Body of pancreas (tissue), 2 donors: ENCODE results near the genes CABP1, MLEC, ACADS and SPPL3.

- PRO-cap = no peak
- RAMPAGE, long total RNA, 2 experiments = no peak in any of the 2 experiments
Measured at GRCh38 chr12:120230340-120231117, 29.6 kb upstream of the RPLP0 start.

DNA sequence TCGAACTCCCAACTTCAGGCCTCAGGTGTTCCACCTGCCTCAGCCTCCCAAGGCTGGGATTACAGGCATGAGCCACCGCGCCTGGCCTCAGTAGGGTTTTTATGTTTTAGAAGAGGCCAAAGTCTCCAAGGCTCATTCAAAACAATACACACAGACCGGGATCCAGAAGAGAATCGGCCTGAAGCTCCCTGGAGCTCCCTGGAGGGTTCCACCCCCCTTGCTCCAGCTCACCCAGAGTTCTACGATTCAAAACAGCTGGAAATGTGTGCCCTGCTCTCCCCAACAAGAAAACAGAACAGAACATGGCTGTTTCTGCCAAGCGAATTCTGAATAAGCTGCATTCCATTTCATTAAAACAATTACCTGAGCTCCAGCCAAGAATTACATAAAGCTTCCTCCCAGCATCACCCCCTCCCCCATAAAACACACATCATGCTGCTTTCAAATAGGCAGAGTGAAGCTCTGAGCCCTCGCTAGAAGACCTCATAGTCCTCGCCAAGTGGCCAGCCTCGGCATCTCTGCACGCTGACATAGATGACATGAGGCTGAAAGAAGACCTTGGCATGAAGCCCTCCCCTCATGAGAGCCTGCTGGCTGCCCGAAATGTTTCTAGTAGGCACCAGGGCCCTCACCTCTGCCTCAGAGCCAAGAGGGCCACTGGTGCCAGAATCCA, 8.5 kb downstream of the PXN start:
- PRO-cap = bidirectional peak, plus-strand start at position 452 of the sequence, minus-strand start at position 328 of the sequence
- RAMPAGE, long total RNA, 2 experiments = no peak in any of the 2 experiments

DNA sequence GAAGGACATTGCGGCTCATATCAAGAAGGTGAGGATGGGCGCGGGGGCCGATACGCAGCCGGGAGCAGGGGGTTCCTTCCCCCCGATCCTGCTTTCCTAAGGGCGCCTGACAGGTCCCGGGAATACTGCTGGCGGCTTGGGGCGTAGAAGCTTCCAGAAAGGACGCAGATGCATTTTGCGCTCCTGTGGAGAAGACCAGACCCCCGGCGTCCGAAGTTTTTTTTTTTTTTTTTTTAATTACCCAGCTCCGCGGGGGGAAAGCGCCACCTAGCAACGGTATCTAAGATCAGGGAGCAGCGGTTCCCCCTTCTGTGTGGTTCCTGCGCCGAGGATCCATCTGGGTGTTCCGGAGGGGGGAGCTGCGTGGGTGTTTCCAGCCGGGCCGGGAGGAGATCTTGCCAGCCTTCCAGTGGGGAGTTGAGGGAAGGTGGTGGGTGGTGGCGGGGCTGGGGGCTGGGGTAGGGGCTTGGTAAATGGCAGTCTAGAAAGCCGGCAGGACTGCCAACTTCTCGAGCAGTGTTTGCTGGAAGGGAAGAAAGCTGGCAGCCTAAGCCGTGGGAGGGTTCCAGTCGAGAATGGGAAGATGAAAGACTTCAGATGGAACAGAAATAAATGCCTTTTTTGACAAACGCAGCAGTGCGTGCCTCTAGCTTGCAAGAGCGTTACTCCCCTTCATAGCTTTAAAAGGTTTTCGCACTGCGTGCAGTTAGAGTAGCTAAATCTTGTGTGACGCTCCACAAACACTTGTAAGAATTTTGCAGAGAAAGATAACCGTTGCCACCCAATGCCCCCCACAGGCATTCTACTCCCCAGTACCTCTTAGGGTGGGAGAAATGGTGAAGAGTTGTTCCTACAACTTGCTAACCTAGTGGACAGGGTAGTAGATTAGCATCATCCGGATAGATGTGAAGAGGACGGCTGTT, 874 bp downstream of the DYNLL1 start:
- PRO-cap = no peak
- RAMPAGE, long total RNA, 2 experiments = no peak in any of the 2 experiments

- PRO-cap = no peak
- RAMPAGE, long total RNA, 2 experiments = no peak in any of the 2 experiments
Measured at GRCh38 chr12:120546295-120546838, 12.2 kb downstream of the RNF10 start.

GRCh38 chr12:120561249-120561762, 19.9 kb downstream of the POP5 start:
- PRO-cap = no peak
- RAMPAGE, long total RNA, 2 experiments = no peak in any of the 2 experiments

DNA sequence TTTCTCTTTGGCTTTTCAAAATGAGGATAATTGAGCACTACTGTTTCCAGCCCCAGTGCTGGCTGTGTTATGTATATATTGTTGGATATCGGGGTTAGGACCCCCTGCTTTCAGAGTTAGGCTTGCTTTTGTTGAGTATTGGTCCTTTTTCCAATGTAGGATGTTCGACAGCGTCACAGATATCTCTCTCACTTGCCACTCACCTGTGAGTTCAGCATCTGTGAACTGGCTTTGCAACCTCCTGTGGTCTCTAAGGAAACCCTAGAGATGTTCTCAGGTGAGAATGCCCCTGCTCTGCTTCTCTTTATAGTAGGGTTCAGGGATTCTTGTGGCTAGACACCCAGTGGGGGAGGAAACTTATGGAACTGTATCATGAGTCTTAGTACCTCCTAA, 16.3 kb downstream of the POP5 start:
- PRO-cap = no peak
- RAMPAGE, long total RNA, 2 experiments = no peak in any of the 2 experiments

DNA sequence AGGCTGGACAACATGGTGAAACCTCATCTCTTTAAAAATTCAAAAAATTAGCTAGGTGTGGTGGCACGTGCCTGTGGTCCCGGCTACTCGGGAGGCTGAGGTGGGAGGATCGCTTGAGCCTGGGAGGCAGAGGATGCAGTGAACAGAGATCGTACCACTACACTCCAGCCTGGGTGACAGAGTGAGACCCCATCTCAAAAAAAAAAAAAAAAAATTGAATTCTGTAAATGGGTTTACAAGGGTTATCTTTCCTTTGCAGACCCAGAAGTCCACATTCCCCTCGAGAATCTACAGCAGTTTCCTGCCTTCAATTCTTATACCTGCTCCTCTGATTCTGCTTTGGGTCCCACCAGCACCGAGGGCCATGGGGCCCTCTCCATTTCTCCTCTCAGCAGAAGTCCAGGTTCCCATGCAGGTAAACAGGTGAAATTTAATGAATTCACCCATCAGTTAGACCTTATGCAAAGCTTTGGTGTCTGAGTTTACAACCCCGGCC, 14.6 kb downstream of the POP5 start:
- PRO-cap = no peak
- RAMPAGE, long total RNA, 2 experiments = no peak in any of the 2 experiments

DNA sequence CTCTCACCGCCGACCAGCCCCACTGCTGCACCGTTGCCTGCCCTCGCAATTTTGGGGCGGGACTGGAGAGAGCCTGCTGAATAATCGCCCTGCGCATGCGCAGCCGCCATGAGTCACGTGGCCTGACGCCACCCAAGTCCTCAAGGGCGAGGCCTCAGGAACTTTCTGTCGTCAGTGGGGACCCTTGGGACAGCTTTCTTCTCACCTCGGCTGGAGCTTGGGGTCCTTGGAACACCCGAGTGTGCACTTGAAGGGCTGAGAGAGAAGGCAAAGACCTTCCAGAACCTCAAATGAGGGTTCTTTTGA, 14.6 kb upstream of the CABP1 start:
- PRO-cap = no peak
- RAMPAGE, long total RNA, 2 experiments = no peak in any of the 2 experiments

GRCh38 chr12:120640357-120641141, at the start of gene CABP1:
Gene CABP1 (plus strand): TSS chr12:120640626.
- PRO-cap = no peak
- RAMPAGE, long total RNA, 2 experiments = no peak in any of the 2 experiments

- PRO-cap = no peak
- RAMPAGE, long total RNA, 2 experiments = no peak in any of the 2 experiments
Measured at GRCh38 chr12:120642742-120643073, 2.3 kb downstream of the CABP1 start.

GRCh38 chr12:120686115-120687049, 567 bp upstream of the MLEC start:
- PRO-cap = bidirectional peak, plus-strand start at chr12:120686575, minus-strand start at chr12:120686347; bidirectional peak, plus-strand start at chr12:120687155, minus-strand start at chr12:120686938
- RAMPAGE, long total RNA, 2 experiments = no peak in any of the 2 experiments

GRCh38 chr12:120687050-120687691, at the start of gene MLEC:
Gene MLEC (plus strand): TSS chr12:120687149.
- PRO-cap = bidirectional peak, plus-strand start at chr12:120687155, minus-strand start at chr12:120686938
- RAMPAGE, long total RNA, 2 experiments = no peak in any of the 2 experiments

DNA sequence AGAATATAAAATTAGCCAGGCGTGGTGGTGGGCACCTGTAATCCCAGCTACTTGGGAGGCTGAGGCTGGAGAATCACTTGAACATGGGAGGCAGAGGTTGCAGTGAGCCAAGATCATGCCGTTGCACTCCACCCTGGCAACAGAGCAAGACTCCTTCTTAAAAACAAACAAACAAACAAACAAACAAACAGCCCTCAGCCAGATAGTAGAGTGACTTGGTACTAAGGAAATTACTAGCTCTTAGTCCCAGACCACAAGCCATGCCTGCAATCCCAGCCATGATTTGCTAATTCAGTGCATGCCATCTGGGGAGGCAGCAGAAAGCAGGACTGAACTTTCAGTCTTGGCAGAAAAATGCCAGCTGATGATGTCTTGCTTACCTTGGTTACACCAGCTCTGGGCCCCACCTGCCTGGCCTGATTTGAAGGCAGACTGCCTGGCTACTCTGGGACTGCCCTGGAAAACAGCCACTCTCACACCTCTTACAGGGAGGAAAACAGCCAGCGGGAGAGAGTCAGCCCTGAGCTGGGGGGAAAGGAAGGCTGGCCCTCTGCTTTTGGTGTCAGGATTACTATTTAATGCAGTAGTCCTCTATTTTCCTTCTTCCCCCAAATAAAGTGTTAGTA, 4.7 kb upstream of the UNC119B start:
- PRO-cap = no peak
- RAMPAGE, long total RNA, 2 experiments = no peak in any of the 2 experiments

GRCh38 chr12:120725557-120726666, at the start of gene ACADS:
Gene ACADS (plus strand): TSS chr12:120725826.
- PRO-cap = bidirectional peak, plus-strand start at chr12:120725839, minus-strand start at chr12:120725698; bidirectional peak, plus-strand start at chr12:120726067, minus-strand start at chr12:120725970
- RAMPAGE, long total RNA, 2 experiments = start-site peak on the plus strand in 2 of 2 experiments, at chr12:120725836-120725867 at its widest, 52 to 79 reads per replicate

DNA sequence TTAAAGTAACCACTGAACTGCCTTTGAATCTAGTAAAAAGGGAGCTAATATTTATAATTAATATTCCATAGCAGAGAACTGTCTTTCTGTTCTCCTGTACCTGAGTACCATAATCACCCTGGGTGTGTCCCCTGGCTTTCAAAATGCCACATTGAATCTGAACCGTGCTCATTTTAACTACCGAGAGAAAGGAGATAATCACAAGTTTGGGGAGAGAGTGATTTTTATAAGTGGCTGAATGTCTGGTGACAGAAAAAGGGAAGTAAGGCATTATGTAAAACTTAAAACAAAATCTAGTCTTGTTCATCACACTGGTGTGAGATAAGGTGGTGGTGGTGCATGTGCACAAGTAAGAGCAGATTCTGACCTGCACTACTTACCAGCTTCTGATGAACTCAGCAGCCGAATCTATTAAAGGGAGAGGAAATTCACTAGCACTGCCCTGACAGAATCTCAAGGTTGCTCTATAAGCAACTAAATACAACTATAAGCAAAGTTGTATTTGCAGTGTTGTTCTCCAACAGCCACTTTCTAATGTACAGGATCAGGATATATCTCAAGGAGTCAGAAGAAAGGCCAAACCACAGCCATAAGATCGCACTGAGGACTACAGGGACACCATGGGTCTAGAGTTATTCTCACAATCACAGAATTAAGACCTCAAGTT, 56.3 kb downstream of the SPPL3 start:
- PRO-cap = no peak
- RAMPAGE, long total RNA, 2 experiments = no peak in any of the 2 experiments

- PRO-cap = no peak
- RAMPAGE, long total RNA, 2 experiments = no peak in any of the 2 experiments
Measured at GRCh38 chr12:120874965-120875518, 29.1 kb downstream of the SPPL3 start.

GRCh38 chr12:120904204-120904562, at the start of gene SPPL3:
Gene SPPL3 (minus strand): TSS chr12:120904358.
- PRO-cap = bidirectional peak, plus-strand start at chr12:120904459, minus-strand start at chr12:120904303
- RAMPAGE, long total RNA, 2 experiments = no peak in any of the 2 experiments

DNA sequence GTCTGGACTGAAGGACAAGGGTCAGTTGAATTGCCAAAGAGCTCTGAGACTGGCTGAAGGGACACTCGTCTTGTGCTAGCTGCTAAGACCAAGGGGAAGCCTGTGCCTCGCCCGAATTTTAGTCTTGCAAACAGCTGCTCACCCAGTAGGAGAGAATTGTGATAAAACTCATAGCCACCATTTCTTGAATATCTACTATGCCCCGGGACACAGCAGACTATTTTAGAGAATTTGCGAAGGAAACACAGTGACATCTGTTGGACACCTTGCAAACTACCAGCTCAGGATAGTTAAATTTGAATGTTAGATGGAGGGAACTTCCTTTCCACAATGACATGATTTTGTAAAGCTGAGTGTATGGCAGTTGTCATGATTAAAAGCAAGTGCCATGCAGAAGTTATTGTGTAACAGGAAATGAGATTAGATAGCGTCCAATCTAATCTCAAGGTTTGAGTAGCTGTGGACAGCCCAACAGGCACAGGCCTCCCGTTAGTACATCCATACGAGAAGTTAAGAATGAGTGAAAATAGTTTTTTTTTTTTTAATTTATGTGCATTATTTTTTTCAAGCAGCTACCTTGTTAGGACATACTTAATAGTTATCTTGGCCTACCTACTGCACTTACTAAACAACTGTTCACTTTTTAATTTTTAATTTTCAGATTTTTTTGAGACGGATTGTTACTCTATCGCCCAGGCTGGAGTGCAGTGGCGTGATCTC, 6.5 kb upstream of the HNF1A start:
- PRO-cap = no peak
- RAMPAGE, long total RNA, 2 experiments = no peak in any of the 2 experiments

GRCh38 chr12:121001368-121002125, 14.7 kb downstream of the C12orf43 start:
- PRO-cap = no peak
- RAMPAGE, long total RNA, 2 experiments = start-site peak on the plus strand in 1 of 2 experiments, at chr12:121001662-121001823 at its widest, 5 reads per replicate

DNA sequence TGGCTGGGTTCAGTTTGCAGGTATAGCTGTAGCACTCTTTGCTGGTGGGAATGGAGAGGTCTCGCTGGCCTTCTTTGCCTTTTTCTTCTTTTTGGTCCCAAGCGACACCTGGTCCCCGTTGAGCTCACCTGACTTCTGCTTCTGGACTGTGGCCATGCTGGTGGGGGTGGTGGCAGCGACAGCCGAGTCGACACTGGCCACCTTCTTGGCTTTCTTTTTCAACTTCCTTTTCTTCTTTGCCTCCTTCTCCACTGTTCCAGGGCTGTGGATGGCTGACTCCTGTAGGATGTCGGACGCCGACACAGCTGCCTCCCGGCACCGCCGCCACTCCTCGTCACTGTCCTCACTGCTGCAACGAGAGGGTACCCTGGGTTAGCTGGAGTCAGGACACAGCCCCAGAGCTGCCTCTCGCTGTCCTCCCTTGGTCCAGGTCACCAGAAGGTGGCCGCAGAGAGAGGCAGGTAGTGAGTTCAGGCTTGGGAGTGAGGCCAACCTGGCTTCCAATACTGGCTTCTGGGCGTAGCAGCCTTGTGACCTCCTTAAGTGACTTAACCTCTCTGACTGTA, 12.1 kb downstream of the C12orf43 start:
- PRO-cap = no peak
- RAMPAGE, long total RNA, 2 experiments = no peak in any of the 2 experiments